Bronchus (tissue), 1 donor: ENCODE results near the genes SLCO1C1 and BCAT1.

DNA sequence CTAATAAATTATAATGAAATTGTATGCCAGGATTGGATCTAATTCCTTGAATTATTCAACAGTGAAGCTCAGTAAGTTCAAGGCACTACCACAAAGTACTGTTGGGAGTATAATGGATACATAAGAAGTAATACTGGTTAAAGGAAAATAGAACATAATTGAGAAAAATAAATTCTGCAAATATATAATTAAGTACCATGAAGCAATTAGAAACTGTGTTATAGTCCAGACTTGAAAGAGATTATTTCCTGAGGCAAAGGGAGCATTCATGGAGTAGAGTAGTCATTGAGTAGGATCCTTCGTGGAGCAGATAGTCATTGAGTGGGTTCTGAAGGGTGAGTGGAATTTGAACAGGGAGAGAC lies 72.6 kb downstream of the PDE3A start:
- PRO-cap, result no peak

GRCh38 chr12:20601843-20602160 lies 93.3 kb upstream of the SLCO1C1 start:
- PRO-cap, result no peak

DNA sequence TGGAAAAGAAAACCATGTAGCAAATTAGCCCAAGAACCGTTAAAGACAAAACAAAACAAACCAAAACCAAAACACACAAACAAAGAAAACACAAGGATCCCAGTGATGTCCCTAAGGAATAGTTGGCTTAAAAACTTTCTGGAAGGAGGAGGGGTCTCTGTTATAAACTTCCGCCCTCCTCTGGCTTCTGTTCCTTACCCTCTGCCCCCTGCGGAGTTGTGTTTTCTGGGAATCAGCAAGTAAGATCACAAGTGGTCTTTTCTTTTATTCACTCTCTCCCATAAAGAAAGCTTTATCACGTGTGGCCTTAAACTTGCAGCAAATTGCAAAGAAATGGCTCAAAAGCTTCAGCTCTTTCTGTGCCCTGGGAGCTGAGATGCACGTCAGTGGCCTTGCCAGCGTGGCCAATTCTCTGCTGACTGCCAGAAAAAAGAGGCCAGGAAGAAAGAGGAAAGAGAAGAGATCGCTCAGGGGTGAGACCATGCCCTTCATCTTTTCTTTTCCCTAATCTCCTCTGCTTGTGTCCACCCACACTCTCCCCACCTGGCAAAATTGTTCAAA lies at the start of gene SLCO1C1:
TSS of gene SLCO1C1 (plus strand) at position 193 of the 561 bp plus-strand sequence.
- PRO-cap, result no peak

DNA sequence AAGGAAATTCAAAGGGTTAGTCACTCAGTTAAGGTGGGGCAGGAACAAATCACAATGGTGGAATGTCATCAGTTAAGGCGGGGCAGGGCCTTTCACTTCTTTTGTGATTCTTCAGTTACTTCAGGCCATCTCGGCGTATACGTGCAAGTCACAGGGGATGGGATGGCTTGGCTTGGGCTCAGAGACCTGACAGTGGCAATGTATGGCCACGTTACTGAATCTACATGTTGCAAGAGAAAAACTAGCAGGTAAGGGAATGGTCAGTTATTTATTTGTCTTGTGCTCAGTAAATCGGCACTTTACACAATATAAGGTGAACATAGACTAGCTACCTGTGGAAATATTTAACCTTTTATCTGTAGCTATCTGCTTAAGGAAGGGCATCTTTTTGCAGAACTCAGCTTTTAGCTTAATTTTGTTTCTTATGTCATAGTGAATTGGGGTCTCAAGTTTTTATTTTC lies 12.0 kb downstream of the SLCO1B3 start:
- PRO-cap, result no peak

DNA sequence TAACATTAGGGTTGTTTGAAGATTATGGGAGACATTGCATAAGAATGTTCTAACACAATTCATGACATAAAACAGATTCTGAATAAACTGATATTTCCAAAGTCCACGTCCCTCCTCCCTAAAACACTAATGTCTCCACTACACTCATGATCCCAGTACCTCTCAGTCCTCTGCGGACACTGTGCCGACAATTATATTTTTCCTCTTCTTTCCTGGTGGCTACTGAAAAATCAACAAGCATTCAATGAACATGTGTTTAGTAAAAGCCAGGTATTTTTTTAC lies 18.7 kb upstream of the IAPP start:
- PRO-cap, result no peak

DNA sequence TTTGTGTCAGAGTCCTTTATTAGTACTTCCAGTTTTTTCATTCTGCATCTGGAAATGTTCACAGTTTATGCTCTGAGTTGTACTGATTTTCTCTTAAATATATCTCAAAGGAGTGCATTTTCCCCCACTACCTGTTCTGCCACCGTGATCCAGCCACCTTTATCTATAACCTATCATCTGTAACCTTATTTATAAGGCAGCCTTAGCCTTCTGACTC lies 10.7 kb upstream of the GYS2 start:
- PRO-cap, result no peak

GRCh38 chr12:21697988-21698298 lies 40.3 kb upstream of the LDHB start:
- PRO-cap, result no peak

DNA sequence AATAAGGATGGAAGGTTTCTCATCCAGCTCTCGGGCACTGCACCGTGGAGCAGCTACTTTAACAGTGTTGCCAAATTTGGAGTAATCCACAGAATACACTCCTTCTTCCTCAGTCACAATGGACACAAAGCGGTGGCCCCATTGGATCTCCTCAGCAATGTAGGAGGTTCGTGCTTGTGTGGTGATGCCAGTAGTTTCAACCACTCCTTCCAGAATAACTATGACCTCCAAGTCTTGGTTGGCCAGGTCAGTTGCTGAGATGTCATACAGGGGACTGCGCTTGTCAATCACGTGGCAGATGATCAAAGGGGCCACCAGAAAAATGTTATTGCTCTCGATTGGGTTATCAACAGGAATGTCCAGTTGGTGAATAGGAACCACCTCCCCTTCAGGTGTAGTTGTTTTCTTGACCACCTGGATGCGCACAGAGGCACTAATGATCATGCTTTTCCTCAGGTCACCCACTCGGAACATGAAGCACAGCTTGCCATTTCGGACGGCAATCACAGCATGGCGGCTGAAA lies 8.5 kb downstream of the KCNJ8 start:
- PRO-cap, result no peak

DNA sequence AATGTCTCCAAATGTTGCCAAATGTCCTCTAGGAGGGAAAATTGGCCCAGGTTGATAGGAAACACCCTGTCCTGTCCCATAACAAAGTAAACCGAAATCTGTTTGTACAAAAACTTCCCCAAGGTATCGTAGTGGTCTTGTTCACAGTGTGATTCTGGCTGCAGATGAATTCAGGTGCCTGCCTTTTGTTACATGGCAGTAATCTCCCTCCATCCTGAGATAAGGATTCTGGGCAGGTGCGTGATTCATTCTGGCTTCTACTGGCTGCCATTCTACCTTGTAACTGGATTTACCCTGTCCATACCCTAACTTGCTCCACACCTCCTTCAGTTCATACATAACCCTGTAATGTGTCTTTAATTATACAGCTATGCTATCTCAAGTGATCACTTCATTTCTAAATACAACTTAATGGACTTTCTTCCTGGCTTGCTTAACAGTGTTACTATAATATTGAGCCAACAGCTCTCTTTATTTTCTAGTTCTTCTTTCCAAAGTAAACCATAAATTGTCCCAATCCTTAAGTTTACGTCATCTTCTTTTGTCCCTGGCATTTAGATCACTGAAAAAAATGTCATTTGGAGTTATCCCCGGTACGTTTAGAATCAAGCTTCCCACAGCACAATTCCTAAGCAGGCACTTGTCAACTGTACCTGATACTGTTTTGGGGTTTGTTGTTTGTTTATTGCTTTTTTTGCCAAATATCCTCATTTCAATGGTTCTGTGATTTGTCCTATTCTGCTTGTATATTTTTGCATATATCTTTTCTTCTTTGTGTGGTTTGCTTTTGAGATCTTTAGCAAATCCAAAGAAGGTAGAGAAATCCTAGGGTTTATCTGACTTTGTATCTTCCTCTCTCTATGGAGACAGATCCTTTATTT lies 75.9 kb upstream of the KCNJ8 start:
- PRO-cap, result no peak

GRCh38 chr12:21893943-21894262 lies 47.3 kb downstream of the ABCC9 start:
- PRO-cap, result no peak

DNA sequence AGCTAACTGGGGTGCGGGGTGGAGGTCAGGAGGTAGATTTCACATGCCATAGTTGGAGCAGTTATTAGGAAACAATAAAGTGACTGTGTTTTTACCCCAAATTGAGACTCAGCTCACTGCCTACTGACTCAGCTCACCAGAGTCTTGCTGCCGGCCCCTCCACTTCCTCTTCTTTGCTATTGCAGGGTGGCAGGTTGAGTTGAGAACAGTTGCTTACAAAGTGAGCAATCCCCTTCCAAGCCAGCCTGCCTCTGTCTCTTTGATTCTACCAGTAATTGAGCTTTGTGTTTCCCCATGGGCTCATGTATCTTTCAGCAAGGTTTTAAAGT lies 12.9 kb downstream of the ST8SIA1 start:
- PRO-cap, result no peak

- PRO-cap, result no peak
Measured at GRCh38 chr12:22627861-22628655, 3.1 kb downstream of the ETNK1 start.

DNA sequence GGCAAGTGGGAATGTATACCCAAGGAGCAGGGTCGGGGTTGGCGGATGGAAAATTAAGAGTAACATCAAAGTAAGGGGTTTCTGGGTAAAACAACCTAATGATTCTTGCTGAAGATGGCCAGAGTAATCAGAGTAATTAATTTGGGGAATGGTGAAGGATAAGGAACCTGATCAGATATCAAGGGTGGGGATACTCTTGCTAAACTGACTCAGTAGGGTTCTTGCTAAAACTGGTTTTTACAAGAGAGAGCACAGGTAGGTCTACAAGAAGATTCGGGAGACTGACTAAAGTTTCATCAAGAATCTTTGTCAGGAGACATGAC lies 33.6 kb downstream of the ETNK1 start:
- PRO-cap, result no peak

- PRO-cap, result no peak
Measured at GRCh38 chr12:23617692-23618372, 331.6 kb downstream of the SOX5 start.

GRCh38 chr12:23786540-23787073 lies 162.9 kb downstream of the SOX5 start:
- PRO-cap, result no peak

- PRO-cap, result no peak
Measured at GRCh38 chr12:23906399-23906816, 43.1 kb downstream of the SOX5 start.

- PRO-cap, result no peak
Measured at GRCh38 chr12:24211104-24211854, 261.8 kb upstream of the SOX5 start.

GRCh38 chr12:24814748-24815613 lies 133.9 kb downstream of the BCAT1 start:
- PRO-cap, result no peak

DNA sequence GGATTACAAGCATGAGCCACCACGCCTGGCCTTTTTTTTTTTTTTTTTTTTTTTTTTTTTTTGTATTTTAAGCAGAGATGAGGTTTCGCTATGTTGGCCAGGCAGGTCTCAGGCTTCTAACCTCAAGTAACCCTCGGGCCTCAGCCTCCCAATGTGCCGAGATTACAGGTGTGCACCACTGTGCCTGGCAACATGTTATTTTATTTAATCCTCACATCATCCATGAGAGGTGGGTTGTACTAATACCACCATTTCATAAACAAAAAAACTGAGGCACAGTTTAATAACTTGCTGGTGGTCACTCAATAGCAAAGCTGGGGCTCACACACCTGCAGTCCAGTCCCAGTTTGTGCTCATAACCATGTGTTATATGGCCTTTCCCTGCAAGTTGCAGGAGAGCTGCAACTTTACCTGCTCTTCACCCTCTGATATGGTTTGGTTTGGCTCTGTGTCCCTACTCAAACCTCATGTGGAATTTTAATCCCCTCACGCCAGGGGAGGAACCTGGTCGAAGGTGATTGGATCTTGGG lies 15.8 kb downstream of the BCAT1 start:
- PRO-cap, result no peak

GRCh38 chr12:24948800-24949663 lies at the start of gene BCAT1:
TSS of gene BCAT1 (minus strand) at chr12:24949101.
- PRO-cap, result unidirectional peak, minus-strand start at chr12:24949073